HTERT-HM (cell line): ENCODE data around the gene PPP1CA.

DNA sequence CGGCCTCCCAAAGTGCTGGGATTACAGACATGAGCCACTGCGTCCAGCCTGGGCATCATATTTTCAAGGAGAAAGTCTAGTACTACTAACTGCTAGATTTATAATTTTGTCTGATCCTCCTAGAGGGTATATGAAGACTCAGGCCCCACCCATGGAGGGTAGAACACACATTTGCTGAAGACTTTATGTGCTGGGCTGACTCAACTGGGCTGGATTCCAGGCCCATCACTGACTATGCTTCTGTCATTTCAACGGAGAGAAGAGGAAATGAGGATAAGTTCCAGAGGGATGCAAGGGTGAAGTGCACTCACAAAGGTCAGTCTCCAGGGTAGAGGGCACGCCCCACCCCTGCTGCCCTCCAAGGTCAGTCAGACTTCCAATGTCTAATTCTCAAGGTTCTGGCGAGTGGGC, 7.5 kb upstream of the C11orf86 start:
- RRBS = no CpG with 5 or more reads among the region's 5 CpGs

- RRBS = no CpG with 5 or more reads among the region's 8 CpGs
Measured at GRCh38 chr11:66970693-66971687, 4.1 kb upstream of the C11orf86 start.

DNA sequence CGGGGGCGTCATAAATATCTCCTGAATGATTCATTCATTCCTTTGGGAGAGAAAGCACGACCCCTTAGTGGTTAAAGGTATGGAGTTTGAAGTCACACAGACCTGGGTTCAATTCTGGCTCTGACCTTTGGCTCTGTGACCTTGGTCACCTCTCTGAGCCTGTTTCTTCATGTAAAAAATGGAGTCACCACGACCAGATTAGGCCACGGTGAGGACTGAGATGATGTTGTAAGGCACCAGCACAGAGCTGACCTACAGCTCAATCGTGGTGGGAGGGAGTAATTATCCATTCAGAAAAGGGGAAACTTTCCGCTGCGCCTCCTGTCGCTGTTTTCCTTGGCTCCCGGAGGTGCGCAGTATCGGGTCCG, 400 bp upstream of the SYT12 start:
- RRBS = 3% methylated on average over 4 of the region's 13 CpGs

DNA sequence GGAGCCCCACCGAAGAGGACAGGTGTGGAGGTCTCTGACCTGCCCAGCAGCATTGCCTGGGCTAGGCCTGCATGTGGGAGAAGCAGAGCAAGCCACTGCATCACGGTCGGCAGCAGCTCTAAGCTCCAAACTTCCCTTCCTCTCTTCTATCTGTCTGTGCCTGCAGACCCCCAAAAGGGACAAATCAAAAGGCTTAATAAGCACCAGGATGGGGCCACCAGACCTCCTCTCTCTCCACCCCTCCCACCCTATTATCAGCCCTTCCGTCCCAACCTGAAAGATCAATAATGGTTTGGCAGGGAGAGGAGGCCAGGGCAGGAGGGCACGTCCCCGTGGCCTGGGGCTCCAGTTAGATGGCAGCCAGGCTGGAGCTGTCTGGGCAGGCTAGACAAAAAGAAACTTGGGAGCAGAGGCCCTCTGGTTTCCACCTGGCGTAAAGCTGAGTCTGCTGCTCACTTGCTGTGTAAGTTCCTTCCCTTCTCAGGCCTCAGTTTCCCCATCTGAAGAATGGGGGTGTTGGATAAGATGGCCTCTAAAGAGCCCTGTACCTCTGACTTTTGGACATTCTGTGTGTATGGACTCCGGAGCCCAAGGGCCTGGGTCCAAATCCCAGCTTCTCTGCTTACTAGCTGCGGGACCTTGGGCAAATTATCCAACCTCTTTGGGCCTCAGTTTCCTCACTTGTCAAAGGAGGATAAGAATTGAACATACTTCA, 3.8 kb upstream of the RHOD start:
- RRBS = no CpG with 5 or more reads among the region's 9 CpGs

DNA sequence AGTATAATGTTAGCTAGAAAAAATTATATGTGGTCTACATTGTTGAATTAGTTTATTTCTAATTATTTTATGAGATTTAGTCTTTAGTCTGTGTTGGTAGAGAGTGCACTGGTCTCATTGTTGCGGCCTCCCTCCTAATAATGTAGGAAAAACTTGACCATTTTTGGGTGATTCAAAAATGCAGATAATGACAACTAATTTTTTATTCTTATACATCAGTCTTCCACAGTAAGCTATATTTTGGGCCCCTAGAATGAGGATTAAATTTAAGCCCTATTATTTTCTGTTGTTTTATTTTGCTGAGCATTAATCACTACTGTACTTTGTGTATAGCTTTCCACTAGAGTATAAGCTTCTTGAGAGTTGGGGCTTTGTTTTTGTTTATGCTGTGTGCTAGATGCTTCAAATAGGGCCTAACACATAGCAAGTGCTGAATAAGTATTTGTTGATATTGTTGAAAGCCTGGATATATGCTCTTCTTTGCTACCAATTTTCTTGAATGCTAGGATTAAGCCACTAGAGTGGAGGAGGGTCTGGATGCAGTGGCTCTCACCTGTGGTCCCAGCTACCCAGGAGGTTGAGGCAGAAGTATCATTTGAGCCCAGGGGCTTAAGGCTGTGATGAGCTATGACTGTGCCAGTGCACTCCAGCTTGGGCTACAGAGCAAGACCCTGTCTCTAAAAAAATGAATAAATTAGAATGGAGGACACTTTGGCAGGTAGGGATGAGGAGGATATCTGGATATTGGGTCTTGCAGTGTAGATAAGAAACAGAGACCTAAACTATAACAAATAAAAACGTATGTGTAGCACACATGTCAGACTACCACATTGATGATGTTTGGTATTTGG, 9.6 kb downstream of the KDM2A start:
- RRBS = no CpG with 5 or more reads among the region's 2 CpGs

- RRBS = no CpG with 5 or more reads among the region's 1 CpG
Measured at GRCh38 chr11:67159450-67159975, 40.5 kb downstream of the KDM2A start.

DNA sequence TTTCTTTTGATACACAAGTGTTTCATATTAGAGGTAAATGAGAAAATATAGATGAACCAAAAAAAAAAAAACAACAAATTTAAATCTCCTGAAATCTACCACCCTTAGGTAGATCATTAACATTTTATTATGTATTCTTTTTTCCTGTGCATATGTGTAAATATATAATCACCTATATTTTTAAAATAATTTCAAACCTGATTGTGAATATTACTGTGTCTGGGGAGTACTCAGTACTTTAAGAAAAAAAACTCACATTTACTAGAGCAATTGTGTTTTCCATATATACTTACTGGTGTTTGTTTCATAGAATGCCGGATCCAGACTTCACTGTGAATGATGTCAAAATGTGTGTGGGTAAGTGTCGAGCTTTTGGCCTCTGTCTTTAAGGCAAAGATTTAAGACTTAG, 62.5 kb downstream of the KDM2A start:
- RRBS = no CpG with 5 or more reads among the region's 2 CpGs

DNA sequence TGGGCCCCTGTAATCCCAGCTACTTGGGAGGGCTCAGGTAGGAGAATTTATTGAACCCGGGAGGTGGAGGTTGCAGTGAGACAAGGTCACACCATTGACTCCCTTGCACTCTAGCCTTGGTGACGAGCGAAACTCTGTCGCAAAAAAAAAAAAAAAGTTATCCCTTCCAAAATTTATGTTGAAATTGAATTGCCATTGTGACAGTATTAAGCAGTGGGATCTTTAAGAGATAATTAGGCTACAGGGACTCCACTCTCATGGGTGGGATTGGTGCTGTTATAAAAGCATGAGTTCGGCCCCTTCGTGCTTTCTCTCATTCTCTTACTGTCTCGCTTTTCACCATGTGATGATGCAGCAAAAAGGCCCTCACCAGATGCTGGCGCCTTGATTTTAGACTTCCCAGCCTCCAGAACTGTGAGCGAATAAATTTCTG, 66.5 kb downstream of the KDM2A start:
- RRBS = no CpG with 5 or more reads among the region's 9 CpGs

- RRBS = no CpG with 5 or more reads among the region's 2 CpGs
Measured at GRCh38 chr11:67248509-67249264, 17.6 kb upstream of the GRK2 start.

- RRBS = no CpG with 5 or more reads among the region's 16 CpGs
Measured at GRCh38 chr11:67253685-67254760, 12.2 kb upstream of the GRK2 start.

GRCh38 chr11:67256343-67256842, 9.9 kb upstream of the GRK2 start:
- RRBS = no CpG with 5 or more reads among the region's 5 CpGs

DNA sequence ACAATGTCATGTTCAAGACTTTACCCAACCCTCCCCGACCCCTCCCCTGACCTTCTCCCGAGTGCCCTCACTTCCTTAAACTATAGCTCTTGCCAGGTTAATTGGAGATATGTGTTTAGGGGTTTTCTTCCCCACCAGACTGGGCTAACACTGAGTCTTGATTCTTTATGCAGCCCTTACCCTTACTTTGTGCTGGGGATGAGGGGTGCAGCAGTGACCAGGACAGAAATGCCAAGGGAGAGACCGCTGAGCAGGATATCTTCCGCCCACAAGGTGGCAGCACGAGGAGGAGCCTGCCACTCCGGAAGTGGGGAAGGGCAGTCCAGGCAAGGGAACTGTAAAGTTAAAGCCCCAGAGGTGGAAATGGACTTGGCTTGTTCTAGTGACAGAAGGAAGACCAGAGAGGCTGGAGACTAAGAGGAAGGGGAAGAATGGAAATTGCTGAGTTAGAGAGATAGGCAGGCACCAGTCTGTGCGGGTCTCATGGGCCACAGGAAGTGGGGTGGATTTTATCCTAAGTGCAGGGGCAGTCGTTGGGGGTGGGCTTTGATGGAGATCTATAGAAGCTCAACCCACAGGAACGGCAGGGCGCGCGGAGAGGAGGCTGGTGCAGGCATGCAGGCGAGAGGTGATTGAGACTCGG, 3.6 kb upstream of the GRK2 start:
- RRBS = no CpG with 5 or more reads among the region's 14 CpGs

- RRBS = 2% methylated on average over 28 of the region's 42 CpGs
Measured at GRCh38 chr11:67317990-67318373, 14.7 kb downstream of the SSH3 start.

GRCh38 chr11:67372291-67372815, 1.0 kb downstream of the CLCF1 start:
- RRBS = 1% methylated on average over 25 of the region's 48 CpGs

DNA sequence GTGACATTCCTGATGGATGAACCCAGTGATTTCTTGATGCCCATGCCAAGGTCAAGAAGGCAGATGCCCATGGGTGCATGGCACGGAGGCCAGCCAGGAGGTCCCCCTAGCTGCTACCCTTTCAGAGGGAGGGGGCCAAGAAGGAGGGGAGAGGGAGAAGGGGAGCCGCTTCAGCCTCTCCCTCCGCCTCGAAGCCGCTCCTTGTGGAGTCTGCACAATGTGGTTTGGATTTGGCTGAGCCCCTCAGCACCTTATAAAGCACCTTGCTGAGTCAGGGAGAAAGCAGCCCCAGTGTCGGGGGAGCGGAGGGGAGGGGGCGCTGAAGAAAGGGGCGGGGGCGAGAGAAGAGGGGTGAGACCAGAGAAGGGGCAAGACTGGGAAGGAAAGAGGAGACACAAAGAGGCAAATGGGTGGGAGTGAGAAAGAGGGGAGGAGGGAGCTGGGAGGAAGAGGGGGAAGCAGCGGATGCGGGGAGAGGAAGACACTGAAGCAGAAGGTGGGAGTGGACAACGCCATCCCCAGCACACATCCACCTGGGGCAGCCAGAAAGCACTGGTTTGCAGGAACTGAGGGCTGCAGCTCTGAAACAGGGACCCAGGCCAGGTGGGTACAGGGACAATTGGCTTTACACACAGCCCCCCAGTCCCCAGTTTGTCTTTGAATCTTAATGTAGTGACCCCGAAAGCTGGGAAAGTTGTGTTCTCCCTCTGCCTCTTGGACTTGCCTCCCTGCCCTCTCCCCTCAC, 2.3 kb upstream of the CLCF1 start:
- RRBS = no CpG with 5 or more reads among the region's 14 CpGs

GRCh38 chr11:67392161-67392465, 327 bp downstream of the RAD9A start:
- RRBS = 1% methylated on average over 6 of the region's 19 CpGs

GRCh38 chr11:67401276-67402357, at the start of gene PPP1CA:
PPP1CA (minus strand) TSS chr11:67401858.
- RRBS = 1% methylated on average over 43 of the region's 94 CpGs

GRCh38 chr11:67432071-67432581, 3.8 kb downstream of the RPS6KB2 start:
- RRBS = no CpG with 5 or more reads among the region's 17 CpGs

DNA sequence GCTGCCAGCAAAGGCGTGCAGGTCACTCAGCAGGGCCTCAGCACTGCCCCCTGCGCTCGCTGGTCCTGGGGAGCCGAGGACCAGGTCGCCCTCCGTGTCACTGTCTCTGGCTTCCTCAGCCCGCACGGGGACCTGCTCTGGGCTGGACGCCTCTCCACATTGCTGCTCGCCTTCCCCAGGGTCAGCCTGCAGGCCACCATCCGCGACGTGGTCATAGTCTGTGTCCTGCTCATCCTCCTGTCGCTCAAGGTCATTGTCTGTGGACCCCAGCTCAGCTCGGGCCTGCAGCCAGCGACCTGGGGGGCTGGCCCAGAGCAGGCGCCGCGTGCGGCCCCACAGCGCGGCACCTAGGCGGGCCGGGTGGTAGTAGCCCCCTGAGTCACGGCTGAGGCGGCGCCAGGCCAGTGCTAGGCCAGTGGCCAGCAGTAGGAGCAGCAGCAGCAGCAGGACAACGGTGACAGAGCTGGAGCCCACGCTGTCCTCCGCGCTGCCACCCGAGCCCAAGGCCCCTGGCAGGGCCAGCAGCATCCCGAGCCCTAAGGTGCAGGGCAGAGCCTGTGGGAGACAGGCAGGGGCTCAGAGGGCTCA, 1.6 kb downstream of the PTPRCAP start:
- RRBS = no CpG with 5 or more reads among the region's 33 CpGs

DNA sequence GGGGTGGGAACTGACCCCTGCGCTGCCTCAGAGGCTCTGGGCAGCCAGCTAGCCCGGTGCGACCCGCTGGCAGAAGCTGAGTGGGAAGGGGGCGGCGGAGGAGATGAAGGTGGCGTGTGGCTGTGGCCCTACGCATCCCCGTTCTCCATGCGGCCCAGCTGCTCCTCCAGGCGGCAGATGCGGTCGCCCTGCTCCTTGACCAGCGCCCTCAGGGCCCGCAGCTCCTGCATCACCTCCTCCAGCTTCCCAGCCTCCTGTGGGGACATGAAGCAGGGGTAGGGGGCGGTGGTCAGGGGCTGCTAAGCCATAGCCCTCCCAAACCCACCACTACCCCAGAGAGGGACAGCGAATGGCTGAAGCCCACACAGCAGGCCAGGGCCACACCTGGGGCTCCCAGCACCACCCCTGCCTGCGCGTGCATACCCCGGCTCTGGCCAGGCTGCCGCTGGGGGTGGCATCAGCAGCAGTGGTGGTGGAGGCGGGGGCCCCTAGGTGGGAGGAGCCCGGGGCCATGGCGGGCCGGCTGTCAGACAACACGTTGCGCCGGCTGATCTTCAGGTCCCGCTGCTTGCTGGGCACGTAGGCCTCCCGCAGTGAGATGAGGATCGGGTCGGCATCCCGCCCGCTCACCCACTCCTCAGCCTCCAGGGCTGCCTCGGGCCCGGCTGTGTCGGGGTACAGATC, 908 bp upstream of the PTPRCAP start:
- RRBS = 89% methylated on average over 9 of the region's 38 CpGs